ENCODE measurements around the gene CCDC28A.

DNA sequence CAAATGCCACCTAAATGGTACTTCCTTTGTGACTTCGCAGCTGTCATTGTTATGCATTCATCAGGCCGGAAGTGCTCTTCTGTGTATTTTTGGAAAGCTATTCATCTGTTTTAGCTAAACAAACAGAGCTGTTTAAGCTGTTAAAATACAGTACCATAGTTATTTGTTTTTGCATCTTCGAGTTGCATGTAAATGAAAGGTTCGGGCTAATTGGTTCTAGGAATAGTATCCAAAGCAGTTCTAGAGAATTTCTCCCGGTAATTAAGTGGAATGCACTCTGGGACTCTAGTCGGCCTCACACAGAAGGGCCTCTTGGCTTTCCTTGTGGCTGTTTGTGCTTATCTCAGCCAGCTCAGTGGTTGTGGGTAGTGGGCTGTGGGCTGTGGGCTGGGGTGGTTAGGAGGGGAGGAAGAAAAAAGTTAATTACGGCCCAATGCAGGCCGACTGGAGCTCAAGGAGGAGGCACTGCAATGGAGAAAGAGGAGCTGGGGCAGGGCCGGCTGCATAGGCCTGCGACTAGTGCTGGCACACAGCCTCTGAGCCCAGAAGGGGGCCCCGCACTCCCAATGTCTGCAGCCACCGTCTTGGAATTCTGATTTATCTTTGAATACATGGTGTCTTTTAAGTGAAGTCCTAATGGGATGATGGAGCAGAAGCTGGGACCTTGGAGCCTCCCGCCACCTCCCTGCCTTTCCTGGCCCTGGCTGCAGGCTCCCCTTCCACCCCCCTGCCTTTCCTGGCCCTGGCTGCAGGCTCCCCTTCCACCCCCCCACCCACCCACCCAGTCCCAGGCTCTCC lies 35.0 kb downstream of the SLC35D3 start:
- RRBS = no CpG with 5 or more reads among the region's 13 CpGs
CAGE:
- cytosol, long polyA plus RNA = no peak
- long polyA plus RNA = no peak
- nucleus, long polyA plus RNA = no peak

DNA sequence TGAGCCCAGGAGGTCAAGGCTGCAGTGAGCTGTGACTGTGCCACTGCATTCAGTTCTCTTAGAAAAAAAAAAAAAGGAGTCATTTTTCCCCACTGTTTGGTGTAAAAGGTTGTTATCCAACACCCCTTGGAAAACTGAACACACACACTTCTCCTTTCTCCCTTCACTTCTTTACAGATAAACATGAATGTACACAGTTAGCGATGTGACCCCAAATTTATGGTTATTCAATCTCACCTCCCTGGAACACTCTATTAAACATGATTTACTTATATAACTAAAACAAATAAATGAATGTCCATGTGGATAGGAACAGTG lies 9.0 kb downstream of the IFNGR1 start:
- RRBS = no CpG with 5 or more reads among the region's 1 CpG
CAGE:
- cytosol, long polyA plus RNA = no peak
- long polyA plus RNA = no peak
- nucleus, long polyA plus RNA = no peak

DNA sequence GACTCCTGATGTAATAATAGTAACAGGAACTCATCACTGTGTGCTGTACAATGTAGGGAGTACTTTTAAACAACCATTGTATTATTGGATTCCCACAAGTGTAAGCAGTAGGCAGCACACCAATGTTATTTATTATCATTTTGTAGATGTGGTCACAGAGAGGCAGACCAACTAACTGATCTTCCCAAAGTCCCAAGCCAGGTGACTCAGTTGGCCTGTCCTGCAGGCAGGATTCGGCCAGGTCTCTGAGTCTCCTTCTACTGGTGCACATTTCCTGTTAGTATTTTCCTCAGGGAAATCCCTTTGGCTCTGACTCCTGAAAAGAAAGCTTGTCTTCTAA lies 14.5 kb upstream of the IFNGR1 start:
- RRBS = no CpG with 5 or more reads among the region's 1 CpG
CAGE:
- cytosol, long polyA plus RNA = no peak
- long polyA plus RNA = no peak
- nucleus, long polyA plus RNA = no peak

- RRBS = 20% methylated on average over 5 of the region's 14 CpGs
CAGE:
- cytosol, long polyA plus RNA = no peak
- long polyA plus RNA = no peak
- nucleus, long polyA plus RNA = no peak
These were observed 122.5 kb upstream of the IFNGR1 start for GRCh38 chr6:137341563-137342184.

- RRBS = no CpG with 5 or more reads among the region's 6 CpGs
CAGE:
- cytosol, long polyA plus RNA = no peak
- long polyA plus RNA = no peak
- nucleus, long polyA plus RNA = no peak
These were observed 90.2 kb upstream of the TNFAIP3 start for GRCh38 chr6:137776964-137777163.

DNA sequence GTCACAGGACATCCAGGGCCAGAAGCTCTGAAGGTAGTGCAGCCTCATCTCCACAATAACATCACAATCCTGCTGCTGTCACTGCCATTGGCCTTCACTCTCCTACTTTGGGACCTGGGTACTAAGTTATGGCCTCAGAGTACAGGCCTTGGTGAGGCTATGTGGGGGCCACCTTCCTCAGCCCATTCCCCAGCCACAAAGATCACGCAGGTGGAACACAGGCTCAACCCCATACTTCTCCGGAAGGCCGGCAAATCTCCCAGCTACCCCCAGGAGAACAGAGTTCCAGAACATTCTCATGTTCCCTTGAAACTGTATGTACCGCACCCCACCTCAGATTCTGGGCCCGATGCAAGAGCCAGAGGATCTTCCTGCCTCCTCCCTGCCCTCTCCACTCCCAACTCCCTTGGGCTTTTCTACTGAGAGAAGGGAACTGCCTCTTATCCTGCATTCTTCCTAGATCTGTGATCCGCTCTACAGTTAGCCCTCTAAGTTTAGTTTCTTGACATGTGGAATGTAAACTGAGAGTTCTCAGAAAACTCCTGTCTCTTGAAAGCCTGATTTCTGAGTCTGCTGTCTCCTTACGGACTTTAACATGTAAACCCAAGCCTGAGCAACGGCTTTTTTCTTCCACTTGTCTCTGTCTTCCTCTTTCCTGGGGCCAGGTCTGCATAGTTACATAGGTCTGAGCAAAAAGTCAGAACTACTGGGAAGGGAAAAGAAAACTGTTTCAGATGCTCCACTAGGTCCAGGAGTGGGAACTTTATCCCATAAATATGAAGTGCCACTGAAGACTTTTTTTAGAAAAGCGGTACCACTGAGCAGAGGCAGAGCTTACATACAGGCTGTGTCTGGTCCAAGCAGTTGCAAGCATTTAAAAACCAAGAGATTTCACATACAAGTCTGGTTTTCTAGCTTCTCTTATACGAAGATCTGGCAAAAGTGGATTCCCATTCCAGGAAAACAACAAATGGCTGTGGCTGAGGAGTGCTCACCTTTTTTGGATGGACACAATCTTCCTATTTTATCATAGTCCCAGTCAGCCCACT lies 86.5 kb upstream of the TNFAIP3 start:
- RRBS = no CpG with 5 or more reads among the region's 10 CpGs
CAGE:
- cytosol, long polyA plus RNA = no peak
- long polyA plus RNA = no peak
- nucleus, long polyA plus RNA = no peak

GRCh38 chr6:137872525-137873089 lies 5.5 kb downstream of the TNFAIP3 start:
- RRBS = no CpG with 5 or more reads among the region's 2 CpGs
CAGE:
- cytosol, long polyA plus RNA = no peak
- long polyA plus RNA = no peak
- nucleus, long polyA plus RNA = no peak

DNA sequence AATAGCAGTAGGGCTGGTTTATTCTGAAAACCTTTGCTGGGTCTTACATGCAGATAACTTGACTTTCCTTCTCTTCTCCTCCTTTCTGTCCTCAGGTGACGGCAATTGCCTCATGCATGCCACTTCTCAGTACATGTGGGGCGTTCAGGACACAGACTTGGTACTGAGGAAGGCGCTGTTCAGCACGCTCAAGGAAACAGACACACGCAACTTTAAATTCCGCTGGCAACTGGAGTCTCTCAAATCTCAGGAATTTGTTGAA lies 7.6 kb downstream of the TNFAIP3 start:
- RRBS = no CpG with 5 or more reads among the region's 6 CpGs
CAGE:
- cytosol, long polyA plus RNA = no peak
- long polyA plus RNA = no peak
- nucleus, long polyA plus RNA = no peak

GRCh38 chr6:137879387-137880358 lies 12.6 kb downstream of the TNFAIP3 start:
- RRBS = no CpG with 5 or more reads among the region's 12 CpGs
CAGE:
- cytosol, long polyA plus RNA = no peak
- long polyA plus RNA = no peak
- nucleus, long polyA plus RNA = no peak

- RRBS = no CpG with 5 or more reads among the region's 2 CpGs
CAGE:
- cytosol, long polyA plus RNA = no peak
- long polyA plus RNA = no peak
- nucleus, long polyA plus RNA = no peak
These were observed 61.4 kb downstream of the TNFAIP3 start for GRCh38 chr6:137928407-137928879.

- RRBS = no CpG with 5 or more reads among the region's 4 CpGs
CAGE:
- cytosol, long polyA plus RNA = no peak
- long polyA plus RNA = no peak
- nucleus, long polyA plus RNA = no peak
These were observed 75.3 kb downstream of the PERP start for GRCh38 chr6:138031827-138032320.

DNA sequence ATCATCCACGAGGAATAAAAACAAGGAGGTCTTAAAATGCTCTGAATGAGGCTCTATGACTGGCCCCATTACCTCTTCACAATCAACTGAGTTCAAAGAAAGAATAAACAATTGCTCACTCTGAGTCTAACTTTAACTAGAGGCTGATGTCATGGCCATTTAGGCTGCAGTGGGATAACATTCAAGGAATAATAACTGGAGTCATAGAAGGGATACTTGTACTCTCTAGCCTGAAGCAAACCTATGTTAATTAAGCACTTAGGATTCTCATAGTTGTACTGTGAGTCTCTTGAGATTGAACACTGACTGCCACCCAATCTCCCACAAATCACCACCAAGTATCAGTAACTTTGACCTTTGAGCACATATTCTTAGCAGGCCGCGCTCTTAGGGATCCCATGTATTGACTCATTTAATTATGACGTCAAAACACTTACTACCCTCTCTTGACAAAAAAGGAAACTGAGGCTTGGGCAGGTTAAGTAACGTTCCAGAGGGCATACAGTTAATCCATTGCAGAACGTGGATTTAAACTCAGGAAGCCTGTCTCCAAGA lies 70.1 kb downstream of the PERP start:
- RRBS = no CpG with 5 or more reads among the region's 6 CpGs
CAGE:
- cytosol, long polyA plus RNA = no peak
- long polyA plus RNA = no peak
- nucleus, long polyA plus RNA = no peak

- RRBS = no CpG with 5 or more reads among the region's 3 CpGs
CAGE:
- cytosol, long polyA plus RNA = no peak
- long polyA plus RNA = no peak
- nucleus, long polyA plus RNA = no peak
These were observed 20.9 kb downstream of the PERP start for GRCh38 chr6:138086196-138086904.

DNA sequence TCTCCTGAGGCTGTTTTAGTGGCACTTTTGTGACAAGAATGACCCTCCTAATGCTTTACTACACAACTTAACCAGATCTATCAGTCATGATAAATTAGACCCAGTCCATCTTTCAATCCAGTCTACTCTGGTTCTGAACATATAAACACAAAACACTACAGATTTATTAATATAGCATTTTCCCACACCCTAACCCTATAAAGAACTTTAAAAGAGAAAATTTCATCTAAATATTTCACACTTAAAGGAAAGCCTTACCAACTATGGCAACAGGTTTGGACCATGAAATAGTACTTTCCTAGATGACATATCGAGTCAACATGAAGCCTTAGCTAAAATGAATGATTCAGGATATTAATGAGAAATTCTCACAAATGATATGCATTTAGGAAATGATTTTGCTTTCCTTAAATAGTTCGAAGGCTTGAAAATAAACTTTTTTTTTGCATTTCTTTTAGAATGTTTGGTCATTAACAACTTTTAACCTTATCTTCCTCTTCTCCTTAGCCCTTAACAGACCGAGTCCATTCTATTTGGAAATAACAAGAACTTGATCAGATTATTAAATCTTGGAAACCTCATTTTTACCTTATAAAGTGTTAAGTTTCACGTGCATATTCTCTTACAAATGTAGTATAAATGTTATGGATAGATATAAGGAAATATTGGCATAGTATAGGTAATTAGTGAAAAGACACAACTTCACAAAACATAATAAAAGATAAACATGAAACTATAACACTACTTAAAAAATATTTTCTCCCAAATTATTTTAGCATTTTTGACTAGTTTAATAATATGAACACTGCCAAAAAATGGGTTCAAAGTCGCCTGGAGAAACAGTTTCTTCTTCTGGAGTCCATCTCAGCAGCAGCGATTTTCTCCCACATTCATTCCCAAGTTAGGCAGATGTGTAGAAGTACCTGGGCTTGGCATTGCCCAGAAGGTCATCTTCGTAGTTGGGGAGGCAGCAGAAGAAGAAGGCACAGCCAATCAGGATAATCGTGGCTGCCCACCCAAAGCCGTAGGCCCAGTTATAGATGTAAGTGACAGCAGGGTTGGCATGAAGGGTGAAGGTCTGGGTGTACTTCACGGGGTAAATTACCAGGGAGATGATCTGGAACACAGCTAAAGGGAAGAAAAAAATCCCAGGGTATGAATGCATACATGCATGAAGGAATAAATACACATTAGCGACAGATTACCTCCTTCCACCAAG lies 15.7 kb downstream of the PERP start:
- RRBS = no CpG with 5 or more reads among the region's 11 CpGs
CAGE:
- cytosol, long polyA plus RNA = start-site peak on the minus strand centred at position 65 of the sequence, 142 bp wide, 17 and 26 reads in 2 replicates; start-site peak on the minus strand centred at position 314 of the sequence, 118 bp wide, 16 and 17 reads in 2 replicates; start-site peak on the minus strand centred at position 489 of the sequence, 75 bp wide, 18 and 18 reads in 2 replicates
- long polyA plus RNA = no peak
- nucleus, long polyA plus RNA = no peak

GRCh38 chr6:138378531-138378953 lies 837 bp downstream of the SMIM28 start:
- RRBS = no CpG with 5 or more reads among the region's 3 CpGs
CAGE:
- cytosol, long polyA plus RNA = no peak
- long polyA plus RNA = no peak
- nucleus, long polyA plus RNA = no peak

DNA sequence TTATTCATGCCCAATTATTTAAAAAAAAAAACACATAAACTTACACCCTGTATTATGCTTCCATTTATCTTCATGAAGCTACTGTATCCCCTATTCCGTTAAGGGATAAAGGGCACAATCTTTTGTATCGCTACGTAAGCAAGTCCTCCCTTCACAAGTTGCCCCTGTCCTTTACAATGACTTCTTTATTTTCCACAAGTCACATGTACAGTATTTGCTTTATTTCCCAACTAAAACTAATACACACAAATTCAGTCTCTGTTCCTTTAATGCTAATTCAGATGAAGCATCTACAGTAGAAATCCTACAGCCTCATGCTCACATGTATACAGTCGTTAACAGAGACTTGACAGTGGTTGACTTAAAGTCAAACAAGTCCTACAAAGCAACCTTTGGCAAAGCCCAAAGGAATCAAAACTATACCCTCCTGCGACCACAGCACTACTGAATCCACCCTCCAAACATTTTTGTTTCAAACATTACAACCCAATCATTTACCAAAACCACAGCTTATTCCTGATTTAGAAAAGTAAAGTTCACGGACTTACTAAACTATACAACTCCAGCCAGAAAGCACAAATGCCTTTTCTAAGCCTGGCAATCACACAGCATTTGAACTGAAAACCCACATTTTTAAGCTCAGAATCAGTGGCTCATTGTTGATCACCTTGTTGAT lies 70.7 kb upstream of the NHSL1 start:
- RRBS = no CpG with 5 or more reads among the region's 6 CpGs
CAGE:
- cytosol, long polyA plus RNA = no peak
- long polyA plus RNA = no peak
- nucleus, long polyA plus RNA = no peak

GRCh38 chr6:138773237-138774078 lies at the start of gene CCDC28A:
Gene CCDC28A, plus strand, starts transcription at chr6:138773769.
- RRBS = 3% methylated on average over 6 of the region's 47 CpGs
CAGE:
- cytosol, long polyA plus RNA = start-site peak on the plus strand at chr6:138773751-138773790, 273 and 765 reads in 2 replicates
- long polyA plus RNA = start-site peak on the plus strand at chr6:138773766-138773790, 366 and 324 reads in 2 replicates
- nucleus, long polyA plus RNA = no peak

DNA sequence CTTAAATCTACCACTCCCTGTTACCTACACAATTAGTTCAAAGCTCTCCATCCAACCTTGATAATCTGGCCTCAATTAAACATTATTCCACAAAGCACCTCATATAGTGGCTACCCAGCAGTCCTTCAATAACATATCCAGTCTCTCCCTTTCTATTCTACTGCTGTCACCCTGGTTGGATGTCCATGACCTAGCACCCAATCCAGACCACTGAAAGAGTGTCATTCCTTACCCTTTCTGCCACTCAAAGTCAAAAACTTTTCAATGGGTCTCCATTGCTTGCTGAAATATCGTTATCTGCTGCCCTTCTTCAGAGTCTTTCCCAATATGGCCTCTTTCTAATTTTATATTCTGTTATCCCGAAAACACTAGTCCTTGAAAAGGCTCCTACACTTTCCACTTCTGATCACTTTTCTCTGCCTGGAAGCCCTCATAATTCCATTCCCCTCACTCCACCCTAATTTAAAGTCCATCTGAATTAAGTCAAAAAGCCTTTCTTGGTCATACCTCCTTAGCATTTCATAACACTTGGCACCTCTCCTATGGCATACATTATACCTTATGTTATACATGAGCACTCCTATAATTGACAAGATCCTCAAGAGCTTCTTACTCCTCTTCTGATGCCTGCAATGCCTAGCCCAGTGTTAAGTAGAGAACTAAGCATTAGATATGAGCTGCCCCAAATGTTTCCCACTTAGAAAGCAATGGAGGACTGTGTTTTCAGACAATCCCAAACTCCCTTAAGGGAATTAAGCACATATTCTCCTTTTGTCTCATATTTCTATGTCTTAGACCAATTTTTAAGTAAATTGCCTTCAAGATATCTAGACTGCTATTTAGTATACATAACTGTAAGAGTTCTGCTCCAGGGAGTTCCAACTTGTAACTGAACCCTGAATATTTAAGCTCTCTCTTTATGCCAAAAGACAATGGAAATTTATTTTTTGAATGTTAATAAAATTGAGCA lies 3.0 kb downstream of the REPS1 start:
- RRBS = no CpG with 5 or more reads among the region's 2 CpGs
CAGE:
- cytosol, long polyA plus RNA = no peak
- long polyA plus RNA = no peak
- nucleus, long polyA plus RNA = start-site peak on the minus strand centred at position 520 of the sequence, 443 bp wide, 28 and 68 reads in 2 replicates

- RRBS = no CpG with 5 or more reads among the region's 13 CpGs
CAGE:
- cytosol, long polyA plus RNA = no peak
- long polyA plus RNA = no peak
- nucleus, long polyA plus RNA = no peak
These were observed 1.3 kb downstream of the ABRACL start for GRCh38 chr6:139029833-139030280.

DNA sequence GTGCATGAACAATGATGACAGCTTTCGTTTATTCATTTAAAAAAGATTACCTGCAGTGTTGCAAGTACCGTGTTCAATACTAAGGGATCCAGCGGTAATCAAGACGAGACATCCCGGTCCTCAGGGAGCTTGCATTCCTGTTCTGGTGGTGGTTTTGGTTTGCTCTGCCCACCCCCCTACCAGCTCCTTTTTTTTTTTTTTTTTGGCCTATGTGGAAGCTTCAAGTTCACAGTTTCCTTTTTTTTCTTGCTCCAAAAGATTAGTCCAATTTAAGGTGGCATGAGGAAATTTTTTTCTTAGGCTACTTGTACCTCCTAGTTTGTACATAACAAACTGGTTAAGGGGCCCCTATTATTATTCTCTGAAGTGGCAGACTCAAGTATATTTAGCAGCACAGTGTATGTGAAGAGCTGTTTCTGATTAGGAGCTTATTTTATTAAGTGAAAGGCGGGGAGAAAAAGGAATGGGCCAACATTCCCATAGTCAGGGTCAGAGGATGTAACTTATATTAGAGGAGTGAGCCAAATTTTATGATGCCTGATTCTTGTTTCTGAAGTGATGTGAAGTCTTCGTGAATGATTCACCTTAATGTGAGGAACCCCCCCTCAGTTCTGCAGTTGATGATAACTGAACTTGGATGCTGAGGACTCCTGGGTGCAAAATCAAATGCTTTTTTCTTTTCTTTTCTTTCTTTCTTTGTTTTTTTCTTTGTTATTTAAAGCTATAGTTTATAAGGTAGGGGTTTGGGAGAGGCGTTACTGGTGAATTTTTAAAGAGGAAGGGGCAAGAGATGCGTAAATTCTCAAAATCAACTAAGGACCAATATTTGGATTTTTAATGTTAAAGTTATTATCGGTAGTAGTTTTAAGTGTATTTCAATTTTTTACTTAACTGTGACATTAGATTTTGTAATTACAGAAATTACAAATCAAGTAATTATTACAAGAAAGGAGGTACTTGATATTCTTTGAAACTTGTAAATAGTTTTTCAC lies 2.9 kb downstream of the HECA start:
- RRBS = no CpG with 5 or more reads among the region's 10 CpGs
CAGE:
- cytosol, long polyA plus RNA = no peak
- long polyA plus RNA = no peak
- nucleus, long polyA plus RNA = no peak

Data from IMR-90 (cell line).